Measurements from ENCODE around the genes PRDX4 and ZFX.

DNA sequence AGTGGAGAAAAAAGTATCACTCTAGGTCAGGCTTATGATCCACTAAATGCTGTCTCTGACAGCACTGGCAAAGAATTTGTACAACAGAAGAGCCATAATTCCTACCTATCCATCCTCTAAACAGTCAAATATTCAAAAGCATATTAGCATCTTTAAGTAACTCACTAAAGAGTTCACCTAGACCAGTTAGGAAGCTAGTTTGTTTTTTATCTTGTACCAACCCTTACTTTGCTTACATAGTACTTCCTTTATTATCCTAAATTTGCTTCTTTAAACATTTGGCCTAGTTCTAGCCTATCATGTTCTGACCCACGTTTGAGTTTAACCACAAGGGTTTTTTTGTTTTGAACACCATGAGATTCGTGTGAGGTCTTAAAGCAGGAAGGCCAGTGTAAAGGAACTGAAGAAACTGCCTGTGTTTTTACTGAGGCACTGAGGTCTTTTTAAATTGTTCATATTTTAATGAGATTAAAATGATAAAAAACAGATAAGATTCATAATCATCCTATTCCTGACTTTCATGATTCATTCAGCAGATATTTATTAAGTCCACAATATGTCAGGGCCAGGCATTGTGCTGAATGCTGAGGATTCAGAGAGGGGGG lies 3.4 kb downstream of the RPS6KA3 start:
- PRO-cap, result no peak
- RAMPAGE, long total RNA, 3 experiments, result no peak in any of the 3 experiments

GRCh38 chrX:20320775-20321326 lies 54.1 kb upstream of the RPS6KA3 start:
- PRO-cap, result no peak
- RAMPAGE, long total RNA, 3 experiments, result no peak in any of the 3 experiments

- PRO-cap, result no peak
- RAMPAGE, long total RNA, 3 experiments, result no peak in any of the 3 experiments
Observed at GRCh38 chrX:20362274-20363343, 95.9 kb upstream of the RPS6KA3 start.

- PRO-cap, result no peak
- RAMPAGE, long total RNA, 3 experiments, result no peak in any of the 3 experiments
Observed at GRCh38 chrX:20547474-20548027, 280.8 kb upstream of the RPS6KA3 start.

DNA sequence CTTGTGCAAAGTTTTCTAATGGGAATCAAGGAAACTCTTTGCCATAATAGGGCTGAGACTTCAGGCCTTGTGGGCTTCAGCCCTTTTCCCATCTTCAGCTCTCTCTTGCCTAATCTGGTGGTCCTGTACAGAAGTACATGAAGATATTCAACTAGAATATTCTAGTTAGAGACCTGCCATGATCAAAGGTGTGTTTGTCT lies 225.2 kb upstream of the CNKSR2 start:
- PRO-cap, result no peak
- RAMPAGE, long total RNA, 3 experiments, result no peak in any of the 3 experiments

DNA sequence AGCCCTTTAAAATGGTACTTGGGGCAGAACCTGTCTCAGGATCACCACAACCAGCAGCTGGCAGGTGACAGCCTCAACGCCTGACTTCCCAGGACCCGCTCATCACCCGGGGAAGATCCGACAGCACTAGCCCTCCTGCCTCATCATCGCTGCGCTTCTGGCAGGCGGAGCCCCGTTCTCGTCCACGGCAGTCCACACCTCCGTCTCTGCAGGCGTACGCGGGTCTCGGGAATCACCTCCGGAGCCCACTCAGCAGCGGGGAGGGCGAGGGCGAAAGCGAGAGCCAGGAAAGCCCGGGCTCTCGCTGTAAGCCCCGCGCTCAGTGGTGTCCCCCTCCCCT lies 626 bp upstream of the CNKSR2 start:
- PRO-cap, result no peak
- RAMPAGE, long total RNA, 3 experiments, result no peak in any of the 3 experiments

DNA sequence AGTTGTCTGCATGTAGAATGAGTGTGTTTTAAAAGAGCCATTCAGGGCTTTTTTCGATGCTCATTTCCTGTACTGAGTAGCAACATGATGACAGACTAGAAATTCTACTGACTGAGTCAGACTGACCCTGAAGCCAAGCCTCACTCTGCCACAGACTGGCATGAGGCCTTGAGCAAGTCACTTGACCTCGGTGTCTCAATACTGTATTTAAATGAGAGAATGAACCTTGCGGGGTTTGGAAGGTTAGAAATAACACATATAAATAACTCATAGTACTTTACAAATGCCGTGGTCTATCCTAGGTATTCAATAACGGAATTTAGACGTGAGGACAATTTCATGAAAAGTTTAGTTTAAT lies 7.9 kb upstream of the SMS start:
- PRO-cap, result no peak
- RAMPAGE, long total RNA, 3 experiments, result no peak in any of the 3 experiments

DNA sequence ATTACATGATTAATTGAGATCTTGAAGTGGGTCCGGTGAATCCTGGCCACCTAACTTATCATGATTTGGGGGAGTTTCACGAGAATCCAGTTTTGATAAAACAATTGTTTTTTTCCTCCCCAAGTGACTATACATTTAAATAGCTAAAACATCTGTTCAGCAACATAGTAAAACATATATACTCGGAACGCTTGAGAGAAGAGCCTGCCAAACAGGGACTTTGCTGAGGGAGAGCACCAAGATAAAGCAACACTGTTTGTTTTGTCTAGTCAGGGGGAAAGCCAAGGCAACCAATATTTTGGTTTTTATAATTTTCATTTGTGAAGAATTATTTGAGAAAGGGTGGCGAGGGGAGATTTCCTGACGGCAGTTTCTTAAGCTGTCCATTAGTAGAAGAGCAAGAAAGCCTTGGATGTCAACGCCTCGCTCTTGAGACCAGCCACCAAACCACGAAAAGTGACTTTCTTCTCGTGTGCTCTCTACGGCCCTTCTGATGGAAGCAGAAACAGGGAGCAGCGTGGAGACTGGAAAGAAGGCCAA lies 458 bp downstream of the PHEX start:
- PRO-cap, result no peak
- RAMPAGE, long total RNA, 3 experiments, result no peak in any of the 3 experiments

DNA sequence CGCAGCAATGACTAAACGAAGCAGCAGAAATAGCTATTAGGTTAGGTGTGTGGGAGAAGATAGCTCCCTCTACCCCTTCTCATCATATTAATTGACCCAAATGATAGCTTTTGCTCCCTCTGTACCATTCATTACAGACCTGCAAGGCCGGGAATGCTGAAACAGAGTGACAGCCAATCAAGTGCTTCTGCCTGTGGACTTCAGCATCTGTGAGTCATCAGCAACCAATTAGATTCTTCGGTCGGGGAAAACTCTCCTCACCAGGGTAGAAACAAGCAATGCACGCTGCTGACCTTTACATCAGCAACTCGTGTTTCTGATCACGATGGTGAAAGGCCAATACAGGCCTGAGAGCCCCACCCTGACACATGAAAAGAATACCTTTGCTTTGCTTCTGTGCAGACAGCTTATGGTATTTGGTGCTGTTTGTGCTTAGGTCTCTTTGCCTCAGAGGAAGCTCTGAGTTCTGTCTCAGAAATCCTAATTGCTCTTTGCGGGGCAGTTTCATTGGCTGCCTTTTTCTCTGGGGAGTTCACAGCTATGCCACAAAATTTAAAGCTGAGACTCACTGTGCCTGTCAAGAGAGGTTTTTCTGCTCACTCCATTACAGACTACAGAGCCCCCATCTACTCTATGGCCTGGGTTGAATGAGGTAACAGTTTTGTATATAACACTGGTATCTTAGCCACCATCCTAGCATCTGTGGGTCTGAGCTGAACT lies 347.0 kb upstream of the DDX53 start:
- PRO-cap, result no peak
- RAMPAGE, long total RNA, 3 experiments, result no peak in any of the 3 experiments

- PRO-cap, result bidirectional peak, plus-strand start at chrX:23667524, minus-strand start at chrX:23667321
- RAMPAGE, long total RNA, 3 experiments, result start-site peak on the plus strand in 3 of 3 experiments, at chrX:23667476-23667563 at its widest, 302 to 380 reads per replicate
Observed at GRCh38 chrX:23667394-23668472, at the start of gene PRDX4. TSS of gene PRDX4 (plus strand) at chrX:23667493.

- PRO-cap, result no peak
- RAMPAGE, long total RNA, 3 experiments, result no peak in any of the 3 experiments
Observed at GRCh38 chrX:23668473-23668761, 1.1 kb downstream of the PRDX4 start.

GRCh38 chrX:23732743-23733193 lies 10.3 kb downstream of the ACOT9 start:
- PRO-cap, result no peak
- RAMPAGE, long total RNA, 3 experiments, result no peak in any of the 3 experiments

GRCh38 chrX:23745769-23746269 lies 2.7 kb upstream of the ACOT9 start:
- PRO-cap, result no peak
- RAMPAGE, long total RNA, 3 experiments, result no peak in any of the 3 experiments

- PRO-cap, result no peak
- RAMPAGE, long total RNA, 3 experiments, result no peak in any of the 3 experiments
Observed at GRCh38 chrX:23773570-23774117, 9.3 kb upstream of the SAT1 start.

DNA sequence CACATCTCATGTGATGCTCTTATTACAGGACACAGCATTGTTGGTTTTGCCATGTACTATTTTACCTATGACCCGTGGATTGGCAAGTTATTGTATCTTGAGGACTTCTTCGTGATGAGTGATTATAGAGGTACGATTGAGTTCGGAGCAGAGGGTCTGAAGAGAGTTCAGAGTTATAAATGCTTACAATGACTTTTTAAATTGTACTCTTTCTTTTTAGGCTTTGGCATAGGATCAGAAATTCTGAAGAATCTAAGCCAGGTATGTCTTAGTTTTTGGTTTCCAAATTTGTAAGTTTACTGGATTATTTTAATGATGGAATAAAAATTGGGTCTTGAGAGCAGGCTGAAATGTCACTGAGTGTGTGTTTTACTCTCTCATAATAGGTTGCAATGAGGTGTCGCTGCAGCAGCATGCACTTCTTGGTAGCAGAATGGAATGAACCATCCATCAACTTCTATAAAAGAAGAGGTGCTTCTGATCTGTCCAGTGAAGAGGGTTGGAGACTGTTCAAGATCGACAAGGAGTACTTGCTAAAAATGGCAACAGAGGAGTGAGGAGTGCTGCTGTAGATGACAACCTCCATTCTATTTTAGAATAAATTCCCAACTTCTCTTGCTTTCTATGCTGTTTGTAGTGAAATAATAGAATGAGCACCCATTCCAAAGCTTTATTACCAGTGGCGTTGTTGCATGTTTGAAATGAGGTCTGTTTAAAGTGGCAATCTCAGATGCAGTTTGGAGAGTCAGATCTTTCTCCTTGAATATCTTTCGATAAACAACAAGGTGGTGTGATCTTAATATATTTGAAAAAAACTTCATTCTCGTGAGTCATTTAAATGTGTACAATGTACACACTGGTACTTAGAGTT lies 2.6 kb downstream of the SAT1 start:
- PRO-cap, result no peak
- RAMPAGE, long total RNA, 3 experiments, result no peak in any of the 3 experiments

GRCh38 chrX:24023908-24024267 lies 3.1 kb downstream of the KLHL15 start:
- PRO-cap, result no peak
- RAMPAGE, long total RNA, 3 experiments, result no peak in any of the 3 experiments

GRCh38 chrX:24025399-24026370 lies 1.3 kb downstream of the KLHL15 start:
- PRO-cap, result bidirectional peak, plus-strand start at chrX:24025540, minus-strand start at chrX:24025289; bidirectional peak, plus-strand start at chrX:24025740, minus-strand start at chrX:24025616
- RAMPAGE, long total RNA, 3 experiments, result no peak in any of the 3 experiments

DNA sequence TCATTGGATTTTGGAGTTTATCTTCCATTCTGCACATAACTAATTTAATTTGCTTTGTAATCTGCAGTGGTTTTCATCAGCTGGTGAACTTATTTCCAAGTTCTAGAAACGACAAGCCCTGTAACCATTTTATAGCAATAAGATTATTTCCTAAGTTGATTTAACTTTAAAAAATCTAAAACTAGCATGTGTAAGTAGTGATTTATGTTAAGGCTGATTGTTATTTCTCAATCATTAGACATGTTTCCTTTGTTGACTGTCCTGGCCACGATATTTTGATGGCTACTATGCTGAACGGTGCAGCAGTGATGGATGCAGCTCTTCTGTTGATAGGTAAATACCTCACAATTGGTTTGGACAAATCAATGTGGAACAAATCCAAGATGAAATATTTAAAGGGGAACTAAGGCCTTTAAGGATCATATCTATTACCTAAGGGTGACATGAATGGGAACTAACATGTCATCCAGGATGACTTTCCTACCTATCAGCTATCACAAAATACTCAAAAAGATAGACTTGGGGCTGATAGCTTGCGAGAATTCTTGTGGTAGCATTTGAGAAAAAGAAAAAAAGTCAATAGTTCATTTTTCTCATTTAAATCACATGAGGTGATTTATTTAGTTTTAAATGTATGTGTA lies 5.2 kb downstream of the EIF2S3 start:
- PRO-cap, result no peak
- RAMPAGE, long total RNA, 3 experiments, result no peak in any of the 3 experiments

GRCh38 chrX:24148886-24149906 lies at the start of gene ZFX:
TSS of gene ZFX (plus strand) at chrX:24149729.
- PRO-cap, result unidirectional peak, plus-strand start at chrX:24148976; bidirectional peak, plus-strand start at chrX:24149459, minus-strand start at chrX:24149402; bidirectional peak, plus-strand start at chrX:24149729, minus-strand start at chrX:24149605
- RAMPAGE, long total RNA, 3 experiments, result start-site peak on the plus strand in 1 of 3 experiments, at chrX:24149454-24149732 at its widest, 51 to 68 reads per replicate

- PRO-cap, result no peak
- RAMPAGE, long total RNA, 3 experiments, result no peak in any of the 3 experiments
Observed at GRCh38 chrX:24171024-24171440, 21.5 kb downstream of the ZFX start.

All from gastrocnemius medialis (tissue), 3 donors.